ENCODE results near the genes CYSLTR1 and SH3BGRL.

- PRO-cap: no peak
- RRBS: no CpG with 5 or more reads among the region's 2 CpGs
These were observed 356.5 kb upstream of the ZCCHC13 start for GRCh38 chrX:73947399-73947981.

- PRO-cap: no peak
- RRBS: no CpG with 5 or more reads among the region's 2 CpGs
These were observed 249.0 kb upstream of the ZCCHC13 start for GRCh38 chrX:74054836-74055524.

DNA sequence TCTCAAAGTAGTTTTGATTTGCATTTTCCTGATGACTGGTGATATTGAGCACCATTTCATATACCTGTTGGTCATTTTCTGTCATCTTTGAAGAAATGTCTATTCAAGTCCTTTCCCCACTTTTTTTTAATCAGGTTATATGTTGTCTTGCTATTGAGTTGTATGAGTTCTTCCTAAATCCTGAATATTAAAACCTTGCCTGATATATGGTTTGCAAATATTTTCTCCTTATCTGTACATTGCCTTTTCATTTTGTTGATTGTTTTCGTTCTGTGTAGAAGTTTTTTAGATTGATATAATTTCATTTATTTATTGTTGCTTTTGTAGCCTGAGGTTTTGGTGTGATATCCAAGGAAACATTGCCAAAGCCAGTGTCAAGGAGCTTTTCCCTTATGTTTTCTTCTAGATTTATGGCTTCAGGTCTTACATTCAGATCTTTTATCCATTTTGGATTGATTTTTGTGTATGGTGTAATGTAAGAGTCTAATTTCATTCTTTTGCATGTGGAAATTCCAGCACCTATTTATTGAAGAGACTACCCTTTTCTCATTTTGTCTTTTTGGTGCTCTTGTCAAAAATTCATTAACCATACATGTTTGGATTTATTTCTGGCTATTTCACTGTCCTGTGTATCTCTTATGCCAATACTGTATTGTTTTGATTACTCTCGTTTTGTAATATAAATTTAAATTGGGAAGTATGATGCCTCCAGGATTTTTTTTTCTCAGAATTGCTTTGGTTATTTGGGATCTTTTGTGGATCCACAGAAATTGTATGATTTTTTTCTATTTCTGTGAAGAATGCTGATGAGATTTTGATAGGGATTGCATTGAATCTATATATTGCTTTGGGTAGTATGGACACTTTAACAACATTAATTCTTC lies 106.5 kb upstream of the ZCCHC13 start:
- PRO-cap: no peak
- RRBS: no CpG with 5 or more reads among the region's 2 CpGs

- PRO-cap: no peak
- RRBS: no CpG with 5 or more reads among the region's 3 CpGs
These were observed 23.1 kb upstream of the ZCCHC13 start for GRCh38 chrX:74280799-74281303.

GRCh38 chrX:74293179-74293932 lies 10.6 kb upstream of the ZCCHC13 start:
- PRO-cap: unidirectional peak, minus-strand start at chrX:74293540
- RRBS: no CpG with 5 or more reads among the region's 30 CpGs

GRCh38 chrX:74419759-74420392 lies 1.4 kb upstream of the SLC16A2 start:
- PRO-cap: no peak
- RRBS: 30% methylated on average over 7 of the region's 31 CpGs

GRCh38 chrX:74421803-74422564 lies 691 bp downstream of the SLC16A2 start:
- PRO-cap: no peak
- RRBS: no CpG with 5 or more reads among the region's 45 CpGs

DNA sequence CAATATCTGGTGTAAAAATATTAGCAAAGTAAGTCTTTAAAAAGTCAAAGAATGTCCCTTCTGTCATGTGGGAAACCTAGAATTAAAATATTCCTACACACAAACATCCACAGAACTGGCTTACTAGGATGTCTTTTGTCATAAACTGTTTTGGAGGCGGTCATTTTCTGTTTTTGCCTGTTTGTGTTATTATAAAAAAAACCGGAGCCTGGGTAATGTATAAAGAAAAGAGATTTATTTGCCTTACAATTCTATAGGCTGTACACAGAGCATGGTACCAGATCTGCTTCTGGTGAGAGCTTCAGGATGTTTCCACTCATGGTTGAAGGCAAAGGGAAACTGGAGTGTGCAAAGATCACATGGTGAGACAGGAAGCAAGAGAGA lies 79.4 kb upstream of the NEXMIF start:
- PRO-cap: no peak
- RRBS: no CpG with 5 or more reads among the region's 2 CpGs

- PRO-cap: no peak
- RRBS: no CpG with 5 or more reads among the region's 7 CpGs
These were observed 775 bp downstream of the ABCB7 start for GRCh38 chrX:75155269-75155746.

DNA sequence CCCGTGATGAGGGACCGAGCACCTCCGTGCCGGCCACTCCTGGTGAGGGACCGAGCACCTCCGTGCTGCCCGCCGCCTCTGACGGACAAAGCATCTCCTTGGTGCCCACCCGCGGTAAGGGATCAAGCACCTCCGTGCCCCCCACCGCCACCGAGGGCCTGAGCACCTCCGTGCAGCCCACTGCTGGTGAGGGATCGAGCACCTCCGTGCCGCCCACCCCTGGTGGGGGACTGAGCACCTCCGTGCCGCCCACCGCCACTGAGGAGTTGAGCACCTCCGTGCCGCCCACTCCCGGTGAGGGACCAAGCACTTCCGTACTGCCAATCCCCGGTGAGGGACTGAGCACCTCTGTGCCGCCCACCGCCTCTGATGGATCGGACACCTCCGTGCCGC lies 1.2 kb downstream of the MAGEE1 start:
- PRO-cap: no peak
- RRBS: 59% methylated on average over 3 of the region's 31 CpGs

DNA sequence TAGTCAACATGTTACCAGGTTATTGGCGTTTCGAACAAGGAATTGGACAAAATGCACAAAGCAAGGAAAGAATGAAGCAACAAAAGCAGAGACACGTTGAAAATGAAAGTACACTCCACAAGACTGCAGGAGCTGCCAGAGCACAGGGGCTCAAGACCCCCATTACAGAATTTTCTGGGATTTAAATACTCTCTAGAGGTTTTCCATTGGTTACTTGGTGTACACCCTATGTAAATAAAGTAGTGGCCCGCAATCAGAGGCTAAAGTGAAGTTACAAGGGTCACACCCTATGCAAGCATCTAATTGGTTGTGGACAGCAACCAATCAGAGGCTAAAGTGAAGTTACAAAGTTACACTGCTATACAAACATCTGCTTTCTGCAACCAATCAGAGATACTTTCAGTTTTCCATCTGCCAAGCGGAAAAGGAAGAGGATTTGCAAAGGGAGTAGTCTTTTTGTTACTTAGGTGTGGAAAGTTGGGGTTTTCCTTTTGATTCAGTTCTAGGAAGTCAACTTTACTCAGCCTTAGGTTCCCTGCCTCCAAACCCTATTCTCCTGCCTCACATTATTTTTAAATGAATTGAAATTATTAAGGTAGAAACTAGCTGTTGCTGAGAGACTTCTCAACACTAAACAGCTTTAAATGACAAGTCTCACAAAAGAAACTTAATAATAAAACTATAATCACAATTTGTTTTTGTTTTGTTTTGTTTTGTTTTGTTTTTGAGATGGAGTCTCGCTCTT lies 2.1 kb upstream of the ATRX start:
- PRO-cap: unidirectional peak, plus-strand start at position 421 of the sequence
- RRBS: no CpG with 5 or more reads among the region's 6 CpGs

- PRO-cap: no peak
- RRBS: no CpG with 5 or more reads among the region's 3 CpGs
These were observed 908 bp downstream of the ATP7A start for GRCh38 chrX:77911501-77911700.

GRCh38 chrX:77962457-77962929 lies 6.9 kb downstream of the PGAM4 start:
- PRO-cap: no peak
- RRBS: no CpG with 5 or more reads among the region's 10 CpGs

GRCh38 chrX:78105693-78107095 lies 2.1 kb downstream of the PGK1 start:
- PRO-cap: no peak
- RRBS: no CpG with 5 or more reads among the region's 13 CpGs

DNA sequence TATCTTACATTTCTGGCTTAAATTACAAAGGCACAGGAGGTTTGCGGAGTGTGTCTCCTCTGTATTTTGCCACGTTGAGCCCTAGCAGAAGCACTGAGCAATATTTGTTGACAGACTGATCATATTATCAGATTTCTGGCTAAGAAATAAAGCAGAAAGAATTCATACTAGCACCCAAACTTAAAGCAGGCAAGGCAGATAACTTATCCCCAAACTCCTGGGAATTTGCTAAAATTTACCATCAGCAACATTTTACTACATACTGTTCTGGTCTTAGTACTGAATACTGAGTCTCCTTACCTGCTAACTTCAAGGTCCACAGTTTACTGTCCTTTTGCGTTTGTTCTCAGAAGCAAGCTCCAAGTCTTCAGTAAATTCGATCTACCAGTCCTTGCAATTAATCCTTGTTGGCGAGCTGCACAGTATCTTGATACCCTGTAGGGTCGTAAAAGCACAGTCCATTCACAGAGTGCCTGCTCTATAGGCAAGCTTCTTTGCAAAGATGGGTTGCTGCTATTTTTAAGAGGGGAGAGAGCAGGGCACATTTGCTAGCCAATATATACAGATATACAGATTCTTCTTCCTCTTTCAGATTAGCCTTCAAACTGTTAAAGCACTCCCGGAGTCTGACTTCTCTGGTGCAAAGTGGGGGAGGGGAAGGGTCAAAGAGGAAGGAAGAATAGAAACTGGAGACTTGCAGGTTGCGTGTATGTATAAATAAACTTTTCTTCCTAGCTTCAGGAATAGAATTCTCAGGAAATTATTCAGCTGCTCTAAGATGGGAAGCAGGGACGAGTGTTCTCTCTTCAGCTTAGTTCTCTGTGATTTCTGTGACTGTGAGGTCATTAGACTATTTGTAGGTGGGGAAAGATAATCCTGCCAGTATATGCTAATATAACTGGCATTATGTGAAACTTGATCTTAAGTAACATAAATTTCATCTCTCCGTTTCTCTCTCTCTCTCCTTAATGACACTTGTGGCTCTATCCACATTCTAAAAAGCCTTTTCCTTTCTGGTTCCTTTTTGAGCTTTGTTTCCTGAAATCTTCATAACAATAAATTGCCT lies at the start of gene CYSLTR1:
TSS of gene CYSLTR1 (minus strand) at position 607 of the 1,066 bp plus-strand sequence.
- PRO-cap: no peak
- RRBS: no CpG with 5 or more reads among the region's 10 CpGs

DNA sequence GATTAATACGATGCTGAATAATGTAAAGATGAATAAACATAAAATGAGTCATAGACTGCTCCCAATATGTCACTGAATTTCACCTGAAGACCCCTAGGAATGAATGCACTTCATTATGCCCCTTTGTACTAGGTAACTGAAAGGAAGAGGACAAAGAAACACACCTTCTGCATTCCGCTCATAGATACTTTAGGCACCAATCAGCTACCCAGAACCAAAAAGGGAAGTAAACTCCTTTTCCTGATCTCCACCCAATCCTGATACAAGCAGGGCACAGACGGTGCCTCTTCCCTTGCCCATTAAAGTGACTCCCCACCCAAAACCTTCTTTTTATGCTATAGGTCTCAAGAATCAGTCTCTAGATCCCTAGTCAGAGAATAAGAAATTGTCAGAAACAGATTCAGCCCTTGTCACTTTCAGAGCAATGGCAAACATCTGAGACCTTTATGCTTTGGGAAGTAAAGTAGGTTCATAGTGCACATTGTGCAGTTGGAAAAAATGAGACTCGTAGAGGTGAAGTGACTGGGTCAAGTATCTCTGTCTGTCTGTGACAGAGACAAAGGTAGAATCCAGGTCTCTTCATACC lies 2.3 kb downstream of the GPR174 start:
- PRO-cap: no peak
- RRBS: no CpG with 5 or more reads among the region's 4 CpGs

DNA sequence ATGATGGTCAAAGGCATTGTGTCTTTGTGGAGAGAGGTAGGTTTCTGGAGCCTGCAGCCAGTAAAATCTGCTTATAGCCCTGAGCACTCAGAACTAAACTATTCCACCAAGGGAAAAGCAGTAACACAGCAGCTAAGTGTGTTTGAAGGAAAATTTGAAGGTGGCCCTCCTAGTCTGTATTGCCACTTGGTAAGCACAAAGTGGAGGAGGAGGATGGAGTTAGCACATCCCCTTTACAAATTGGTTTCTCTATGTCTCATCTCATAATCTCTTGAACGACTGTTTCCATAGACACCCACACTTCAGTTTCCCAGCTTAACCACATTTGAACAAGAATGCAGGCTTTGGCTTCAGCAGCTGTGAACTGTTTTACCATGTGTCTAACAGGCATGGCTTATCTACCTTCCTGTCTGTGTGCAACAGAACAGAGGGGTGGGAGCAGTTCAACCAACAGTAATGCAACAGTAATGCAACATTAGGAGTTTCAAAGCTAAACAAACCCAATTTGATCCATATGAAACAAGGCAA lies 108.1 kb downstream of the ITM2A start:
- PRO-cap: no peak
- RRBS: no CpG with 5 or more reads among the region's 1 CpG

- PRO-cap: no peak
These were observed 178.4 kb downstream of the BRWD3 start for GRCh38 chrX:80631338-80631694.

- PRO-cap: no peak
- RRBS: no CpG with 5 or more reads among the region's 1 CpG
These were observed 35.0 kb downstream of the BRWD3 start for GRCh38 chrX:80774377-80775296.

- PRO-cap: bidirectional peak, plus-strand start at chrX:81201996, minus-strand start at chrX:81201889
- RRBS: no CpG with 5 or more reads among the region's 32 CpGs
These were observed at the start of gene SH3BGRL for GRCh38 chrX:81201607-81202726. Gene SH3BGRL, plus strand, starts transcription at chrX:81202102.